ENCODE measurements around the gene DOP1B.

GRCh38 chr21:34690345-34690911 lies 21.6 kb downstream of the CLIC6 start:
- PRO-cap, 10 experiments: peak in 4 of 10 experiments; most common plus-strand start chr21:34690662 (in 4); most common minus-strand start chr21:34690555 (in 1)

- PRO-cap, 10 experiments: no peak in any of the 10 experiments
Measured at GRCh38 chr21:34791792-34792072, 122.9 kb downstream of the CLIC6 start.

- PRO-cap, 10 experiments: no peak in any of the 10 experiments
Measured at GRCh38 chr21:34834205-34835165, 165.7 kb downstream of the CLIC6 start.

DNA sequence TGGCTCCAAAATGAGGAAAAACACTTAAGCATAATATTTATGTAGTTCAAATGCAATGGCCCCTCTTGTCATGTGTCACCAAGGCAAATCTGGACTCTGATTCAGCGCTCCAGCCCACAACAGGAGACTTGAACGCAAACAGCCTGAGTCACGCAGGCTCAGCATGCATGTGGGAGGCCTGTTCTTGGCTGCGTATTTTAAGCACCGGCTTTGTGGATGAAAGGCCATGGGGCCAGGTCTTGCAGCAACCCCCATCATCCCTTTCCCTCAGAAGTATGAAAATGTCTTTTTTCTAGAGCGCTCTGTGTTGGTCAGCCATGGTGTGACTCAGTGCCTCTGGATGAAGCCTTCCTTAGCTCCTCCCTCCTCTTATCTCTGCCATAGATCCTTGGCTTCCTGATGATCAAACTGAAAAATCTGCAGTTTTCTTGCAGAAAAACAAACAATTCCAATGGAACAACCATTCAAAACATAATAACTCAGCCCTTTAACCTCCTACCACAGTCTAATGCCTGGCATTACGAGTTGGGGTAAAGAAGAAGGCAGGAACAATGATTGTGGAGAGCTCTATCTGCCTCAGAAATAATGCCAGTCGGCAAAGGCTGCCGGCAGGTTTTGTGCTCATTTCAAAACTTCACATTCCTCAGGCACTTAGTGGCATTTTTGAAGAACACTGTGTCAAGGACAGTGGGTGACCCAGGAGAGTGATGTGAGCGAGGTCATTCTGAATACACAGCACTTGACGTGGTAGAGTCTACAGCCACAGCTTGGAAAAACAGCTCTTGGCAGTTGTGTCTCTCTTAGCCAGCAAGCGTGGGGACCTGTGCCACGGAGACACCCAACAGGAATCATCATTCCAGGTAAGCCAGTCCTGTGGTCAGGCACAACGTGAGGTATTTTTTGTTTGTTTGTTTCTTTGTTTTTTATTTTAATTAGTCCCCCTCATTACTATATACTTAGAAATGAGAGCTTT lies 167.6 kb downstream of the CLIC6 start:
- PRO-cap, 10 experiments: peak in 3 of 10 experiments; most common plus-strand start position 759 of the sequence (in 2); most common minus-strand start position 77 of the sequence (in 1)

DNA sequence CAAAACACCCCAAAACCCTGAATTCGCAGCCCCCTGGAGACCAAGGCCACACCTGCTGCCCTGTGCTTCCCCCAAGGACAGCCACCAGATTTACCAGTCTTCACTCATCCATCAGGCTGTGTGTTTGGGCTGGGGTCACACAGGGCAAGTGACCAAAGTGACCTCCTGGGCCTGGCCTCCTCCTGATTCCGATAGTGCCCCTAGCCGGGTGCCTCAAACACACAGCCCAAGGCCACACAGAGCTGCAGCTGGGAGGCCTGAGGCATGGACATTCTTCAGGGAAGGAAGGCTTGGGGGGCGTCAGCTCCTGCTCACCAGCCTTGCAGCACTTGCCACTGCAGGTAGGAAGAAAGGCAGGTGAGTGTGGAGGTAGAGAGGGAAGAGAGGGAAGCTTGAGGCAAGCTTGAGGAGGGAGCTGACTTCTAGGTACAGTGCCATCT lies 181.3 kb downstream of the RUNX1 start:
- PRO-cap, 10 experiments: no peak in any of the 10 experiments

DNA sequence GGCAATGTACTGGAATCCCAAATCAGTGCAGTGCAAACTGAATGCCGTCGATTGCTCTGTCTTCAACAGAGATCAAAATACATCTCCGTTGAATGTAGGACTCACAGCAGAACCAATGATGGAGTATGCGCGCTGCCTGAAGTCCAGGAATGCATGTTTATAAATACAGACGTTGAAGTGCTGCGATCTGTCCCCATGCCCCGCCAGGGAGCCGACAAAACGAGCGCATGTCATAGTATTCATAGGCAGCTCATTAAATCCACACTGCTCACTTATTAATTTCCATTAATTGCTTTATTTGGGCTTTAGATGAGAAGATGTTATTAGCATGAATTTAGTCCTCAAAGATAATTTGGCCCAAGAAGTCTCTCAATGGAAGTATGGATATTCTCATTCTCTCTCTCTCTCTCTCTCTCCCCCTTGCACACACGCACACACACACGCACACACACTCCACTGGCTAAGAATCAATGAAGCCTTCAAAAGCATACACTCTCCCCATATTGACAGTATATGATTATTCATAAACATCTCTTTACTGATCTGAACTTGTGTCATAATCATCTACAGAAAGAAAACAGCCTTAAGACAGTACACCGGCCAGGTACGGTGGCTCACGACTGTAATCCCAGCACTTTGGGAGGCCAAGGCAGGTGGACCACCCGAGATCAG lies 175.2 kb downstream of the RUNX1 start:
- PRO-cap, 10 experiments: no peak in any of the 10 experiments

- PRO-cap, 10 experiments: no peak in any of the 10 experiments
Measured at GRCh38 chr21:35005784-35006032, 43.4 kb downstream of the RUNX1 start.

- PRO-cap, 10 experiments: no peak in any of the 10 experiments
Measured at GRCh38 chr21:35211636-35212040, 162.5 kb upstream of the RUNX1 start.

DNA sequence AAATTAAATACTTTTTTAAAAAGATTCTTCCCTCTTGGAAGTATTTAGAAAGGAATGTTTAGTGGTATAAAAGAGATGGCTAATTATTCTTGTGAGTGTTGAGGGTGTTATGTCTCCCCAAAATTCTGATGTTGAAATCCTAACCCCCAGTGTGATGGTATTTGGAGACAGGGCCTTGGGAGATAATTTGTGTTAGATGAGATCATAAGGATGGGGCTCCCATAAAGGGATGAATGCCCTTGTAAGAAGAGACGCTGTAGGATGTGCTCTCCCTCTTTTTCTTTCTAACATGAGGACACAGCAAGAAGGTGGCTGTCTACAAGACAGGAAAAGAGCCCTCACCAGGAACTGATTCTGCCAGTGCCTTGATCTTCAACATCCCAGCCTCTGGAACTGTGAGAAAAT lies 308.3 kb upstream of the RUNX1 start:
- PRO-cap, 10 experiments: peak in 3 of 10 experiments; most common plus-strand start position 199 of the sequence (in 3)

GRCh38 chr21:35563601-35564626 lies 496.4 kb downstream of the SETD4 start:
- PRO-cap, 10 experiments: peak in 1 of 10 experiments; most common plus-strand start chr21:35564482 (in 1)

DNA sequence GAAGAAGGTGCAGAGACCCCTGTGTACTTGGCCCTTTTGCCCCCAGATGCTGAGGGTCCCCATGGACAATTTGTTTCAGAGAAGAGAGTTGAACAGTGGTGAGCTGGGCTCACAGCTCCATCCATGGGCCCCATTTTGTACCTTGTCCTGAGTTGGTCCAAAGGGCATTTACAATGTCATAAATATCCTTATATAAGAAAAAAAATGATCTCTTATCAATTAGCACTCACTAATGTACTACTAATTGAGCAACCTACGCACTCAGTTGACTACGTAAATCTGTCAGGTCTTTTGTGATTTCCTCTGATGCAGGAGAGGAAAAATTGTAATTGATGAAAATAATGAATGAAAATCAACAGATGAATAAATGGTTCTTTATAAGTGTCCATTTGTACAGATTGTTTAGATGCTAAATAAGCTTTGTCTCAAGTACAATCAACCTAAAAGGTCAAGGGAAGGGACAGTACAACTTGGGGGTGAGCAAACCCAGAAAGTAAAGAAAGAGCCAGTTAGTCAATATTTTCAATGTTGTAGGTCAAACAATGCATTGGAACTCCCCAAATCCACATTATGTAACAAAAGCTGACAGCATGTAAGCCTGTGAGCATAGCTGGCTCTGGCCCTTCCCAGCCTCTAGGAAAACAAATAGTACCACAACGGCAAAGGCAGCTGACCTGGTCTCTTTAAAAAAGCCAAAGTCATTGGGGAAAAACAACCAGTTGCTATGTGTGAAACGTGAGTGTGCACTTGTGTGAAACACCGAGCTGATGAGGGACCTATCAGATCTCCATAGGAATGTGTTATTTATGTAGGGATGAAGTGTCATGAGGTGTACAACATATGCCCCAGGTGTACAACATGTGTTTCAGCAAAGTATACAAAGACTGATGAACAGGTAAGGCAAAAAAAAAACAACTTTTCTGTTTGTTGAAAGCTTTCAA lies 3.2 kb downstream of the CBR1 start:
- PRO-cap, 10 experiments: no peak in any of the 10 experiments

GRCh38 chr21:36156727-36157859 lies at the start of gene DOP1B:
Gene DOP1B, plus strand, starts transcription at chr21:36156824.
- PRO-cap, 10 experiments: peak in 10 of 10 experiments; most common plus-strand start chr21:36156825 (in 9); most common minus-strand start chr21:36156841 (in 8)

- PRO-cap, 10 experiments: peak in 5 of 10 experiments; most common plus-strand start chr21:36188427 (in 5); most common minus-strand start chr21:36188363 (in 1)
Measured at GRCh38 chr21:36188155-36188807, 31.7 kb downstream of the DOP1B start.

GRCh38 chr21:36499492-36500413 lies 19.8 kb upstream of the CLDN14 start:
- PRO-cap, 10 experiments: peak in 5 of 10 experiments; most common plus-strand start chr21:36500332 (in 3); most common minus-strand start chr21:36500207 (in 2)

GRCh38 chr21:36542598-36543182 lies 62.8 kb upstream of the CLDN14 start:
- PRO-cap, 10 experiments: peak in 2 of 10 experiments; most common minus-strand start chr21:36542869 (in 2)

DNA sequence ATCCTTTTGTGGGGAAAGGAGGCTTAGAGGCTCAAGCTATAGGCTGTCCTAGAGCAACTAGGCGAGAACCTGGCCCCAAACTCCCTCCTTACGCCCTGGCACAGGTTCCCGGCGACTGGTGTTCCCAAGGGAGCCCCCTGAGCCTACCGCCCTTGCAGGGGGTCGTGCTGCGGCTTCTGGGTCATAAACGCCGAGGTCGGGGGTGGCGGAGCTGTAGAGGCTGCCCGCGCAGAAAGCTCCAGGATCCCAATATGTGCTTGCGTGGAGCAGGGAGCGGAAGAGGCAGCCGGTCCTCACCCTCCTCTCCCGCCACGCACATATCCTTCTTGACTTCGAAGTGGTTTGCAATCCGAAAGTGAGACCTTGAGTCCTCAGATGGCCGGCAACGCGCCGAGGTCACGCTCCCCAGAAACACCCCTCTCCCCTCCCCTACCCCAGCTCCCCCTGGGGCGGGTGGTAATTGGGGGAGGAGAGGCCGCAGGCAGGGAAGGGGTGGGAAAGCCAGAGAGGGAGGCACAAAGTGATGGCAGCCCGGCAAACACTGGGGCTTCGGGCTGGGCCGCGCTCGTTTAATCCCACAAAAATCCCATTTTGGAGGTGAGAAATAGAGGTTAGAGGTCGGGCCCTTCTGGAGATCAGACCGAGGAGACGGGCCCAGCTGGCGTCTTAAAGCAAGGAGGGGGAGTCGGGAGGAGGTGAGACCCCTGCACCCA lies 6.2 kb downstream of the SIM2 start:
- PRO-cap, 10 experiments: no peak in any of the 10 experiments

DNA sequence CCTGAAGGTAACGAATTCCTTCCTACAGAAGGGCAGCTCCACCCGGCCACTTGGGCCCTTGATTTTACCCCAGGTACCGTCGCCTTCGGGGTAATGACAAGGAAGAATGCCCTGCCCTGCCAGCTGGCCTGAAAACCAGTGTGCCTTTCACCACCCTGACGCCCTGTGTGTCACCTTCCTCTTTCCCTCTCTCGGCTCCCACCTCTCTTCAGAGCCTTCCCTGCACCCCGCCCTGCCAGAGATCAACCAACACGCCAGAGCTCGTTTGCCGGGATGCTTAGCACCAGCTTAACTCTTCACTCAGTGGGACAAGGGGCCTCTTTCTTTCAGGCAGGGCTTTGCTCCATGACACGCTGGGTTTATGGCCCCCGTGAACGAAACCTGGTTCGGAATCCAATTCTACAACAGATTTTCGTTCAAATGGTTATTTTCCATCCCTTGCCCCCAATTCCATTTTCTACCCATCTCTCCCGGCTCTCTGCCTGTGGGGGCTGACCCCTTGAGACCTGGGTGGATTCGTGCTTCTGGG lies 86.1 kb downstream of the SIM2 start:
- PRO-cap, 10 experiments: no peak in any of the 10 experiments

DNA sequence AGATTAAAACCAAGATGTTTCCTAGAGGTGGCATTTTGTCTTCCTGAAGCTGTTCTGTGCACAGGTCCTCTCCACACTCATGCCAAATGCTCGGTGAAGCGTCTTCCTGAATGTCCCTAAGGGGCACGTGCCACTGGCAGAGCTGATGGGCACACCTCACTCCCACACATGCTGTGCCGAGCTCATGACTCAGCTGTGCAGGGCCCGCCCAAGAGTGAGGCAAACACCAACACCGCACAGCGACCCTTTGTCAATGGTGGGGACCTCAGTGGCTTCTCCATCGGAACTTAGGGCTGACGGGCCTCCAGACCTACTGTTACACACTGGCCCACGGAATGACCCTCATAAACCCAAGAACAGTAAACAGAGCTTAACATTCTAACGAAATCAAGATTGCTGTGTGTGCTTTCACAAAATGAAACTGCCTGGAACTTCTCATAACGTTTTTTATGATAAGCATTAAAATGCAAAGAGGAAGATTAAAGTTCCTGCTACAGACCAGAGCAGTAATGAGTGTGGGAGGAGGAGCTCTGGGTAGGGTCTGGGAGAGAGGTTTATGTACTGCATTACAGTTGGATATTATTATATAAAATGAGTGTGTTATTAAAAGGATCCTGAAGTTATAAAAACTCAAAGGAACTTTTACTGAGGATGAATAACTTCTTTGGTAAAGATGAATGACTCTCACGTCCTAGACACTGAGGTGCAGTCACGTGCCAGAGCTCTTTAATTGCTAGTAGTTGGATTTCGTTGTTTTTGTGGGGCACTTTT lies 89.4 kb downstream of the SIM2 start:
- PRO-cap, 10 experiments: peak in 1 of 10 experiments; most common minus-strand start position 84 of the sequence (in 1)

DNA sequence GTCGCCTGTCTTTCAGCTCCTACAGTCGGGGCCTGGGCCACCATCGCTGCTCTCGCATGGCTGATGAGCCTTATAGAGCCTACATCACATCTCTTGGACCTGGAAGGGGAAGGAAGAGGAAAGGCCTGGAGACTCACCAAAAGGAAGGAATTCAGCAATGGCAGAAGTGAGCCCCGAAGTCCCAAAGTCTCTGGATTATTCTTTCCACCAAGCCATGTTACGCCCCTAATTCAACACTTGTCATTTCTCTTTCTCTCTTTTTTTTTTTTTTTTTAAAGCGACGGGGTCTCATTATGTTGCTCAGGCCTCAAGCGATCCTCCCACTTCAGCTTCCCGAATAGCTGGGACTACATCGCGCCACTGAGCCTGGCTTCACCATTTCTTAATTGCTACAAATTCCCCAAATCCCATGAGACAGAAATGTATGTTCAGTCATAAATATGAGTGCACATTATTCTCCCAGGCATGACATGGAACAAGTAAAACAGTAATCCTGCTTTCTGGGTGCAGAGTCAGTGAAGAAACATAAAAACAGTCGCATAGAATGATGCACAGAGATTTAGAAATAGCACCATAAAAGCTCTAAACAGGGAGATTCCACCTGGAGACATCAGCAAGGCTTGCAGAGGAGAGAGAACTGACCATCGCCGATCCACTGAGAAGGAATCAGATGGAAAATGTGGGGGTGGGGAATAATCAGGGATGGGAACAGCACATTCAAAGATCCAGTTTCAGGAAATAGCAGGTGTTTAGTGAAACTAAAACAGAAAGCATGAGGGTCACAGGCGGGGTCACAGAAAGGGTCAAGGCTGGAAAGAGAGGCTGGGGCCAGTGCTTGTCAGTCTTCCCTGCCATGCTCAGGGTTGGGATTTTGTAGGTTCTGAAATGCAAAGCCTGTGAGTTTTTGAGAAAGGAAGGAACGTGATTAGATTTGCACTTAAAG lies 103.5 kb downstream of the HLCS start:
- PRO-cap, 10 experiments: no peak in any of the 10 experiments

GRCh38 chr21:36965184-36965932 lies 1.1 kb downstream of the HLCS start:
- PRO-cap, 10 experiments: no peak in any of the 10 experiments